Fibroblast of the aortic adventitia (primary cell): Measurements from ENCODE around the gene UGT1A8.

- CAGE, long polyA plus RNA, result no peak
Measured at GRCh38 chr2:233062794-233063215, 2.7 kb downstream of the INPP5D start.

- CAGE, long polyA plus RNA, result no peak
Measured at GRCh38 chr2:233063216-233063843, 3.2 kb downstream of the INPP5D start.

GRCh38 chr2:233114367-233114866, 54.3 kb downstream of the INPP5D start:
- CAGE, long polyA plus RNA, result no peak

DNA sequence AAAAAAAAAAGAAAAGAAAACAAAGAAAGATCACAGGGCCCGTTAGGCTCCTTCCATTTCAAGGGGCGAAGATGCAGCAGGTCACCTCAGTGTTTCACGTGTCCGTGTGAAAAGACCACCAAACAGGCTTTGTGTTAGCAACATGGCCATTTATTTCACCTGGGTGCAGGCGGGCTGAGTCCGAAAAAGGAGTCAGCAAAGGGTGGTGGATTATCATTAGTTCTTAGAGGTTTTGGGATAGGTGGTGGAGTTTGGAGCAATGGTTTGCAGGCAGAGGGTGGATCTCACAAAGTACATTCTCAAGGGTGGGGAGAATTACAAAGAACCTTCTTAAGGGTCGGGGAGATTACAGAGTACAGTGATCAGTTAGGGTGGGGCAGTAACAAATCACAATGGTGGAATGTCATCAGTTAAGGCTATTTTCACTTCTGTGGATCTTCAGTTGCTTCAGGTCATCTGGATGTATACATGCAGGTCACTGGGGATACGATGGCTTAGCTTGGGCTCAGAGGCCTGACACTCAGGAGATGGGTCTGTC, 37.9 kb upstream of the ATG16L1 start:
- CAGE, long polyA plus RNA, result no peak

DNA sequence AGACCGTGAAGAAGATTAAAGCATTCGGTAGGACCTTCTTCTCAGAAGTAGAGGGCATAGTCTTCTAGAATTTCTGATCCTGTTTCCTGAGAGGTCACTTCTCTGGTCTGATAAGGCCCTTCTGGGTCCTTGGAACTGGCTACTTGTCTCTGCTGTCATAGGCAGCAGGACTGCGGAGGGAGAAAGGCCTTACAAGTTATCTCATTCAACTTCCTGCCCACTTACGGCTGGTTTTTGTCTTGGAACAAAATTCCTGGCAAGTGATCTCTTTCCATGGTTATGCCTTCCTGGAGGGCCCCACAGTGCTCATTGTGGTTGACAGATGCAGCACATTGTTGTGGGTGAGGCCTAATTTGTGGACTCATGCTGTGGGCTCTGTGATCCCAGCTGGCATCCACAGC, 21.9 kb downstream of the SAG start:
- CAGE, long polyA plus RNA, result no peak

- CAGE, long polyA plus RNA, result no peak
Measured at GRCh38 chr2:233354647-233355833, 746 bp downstream of the DGKD start.

DNA sequence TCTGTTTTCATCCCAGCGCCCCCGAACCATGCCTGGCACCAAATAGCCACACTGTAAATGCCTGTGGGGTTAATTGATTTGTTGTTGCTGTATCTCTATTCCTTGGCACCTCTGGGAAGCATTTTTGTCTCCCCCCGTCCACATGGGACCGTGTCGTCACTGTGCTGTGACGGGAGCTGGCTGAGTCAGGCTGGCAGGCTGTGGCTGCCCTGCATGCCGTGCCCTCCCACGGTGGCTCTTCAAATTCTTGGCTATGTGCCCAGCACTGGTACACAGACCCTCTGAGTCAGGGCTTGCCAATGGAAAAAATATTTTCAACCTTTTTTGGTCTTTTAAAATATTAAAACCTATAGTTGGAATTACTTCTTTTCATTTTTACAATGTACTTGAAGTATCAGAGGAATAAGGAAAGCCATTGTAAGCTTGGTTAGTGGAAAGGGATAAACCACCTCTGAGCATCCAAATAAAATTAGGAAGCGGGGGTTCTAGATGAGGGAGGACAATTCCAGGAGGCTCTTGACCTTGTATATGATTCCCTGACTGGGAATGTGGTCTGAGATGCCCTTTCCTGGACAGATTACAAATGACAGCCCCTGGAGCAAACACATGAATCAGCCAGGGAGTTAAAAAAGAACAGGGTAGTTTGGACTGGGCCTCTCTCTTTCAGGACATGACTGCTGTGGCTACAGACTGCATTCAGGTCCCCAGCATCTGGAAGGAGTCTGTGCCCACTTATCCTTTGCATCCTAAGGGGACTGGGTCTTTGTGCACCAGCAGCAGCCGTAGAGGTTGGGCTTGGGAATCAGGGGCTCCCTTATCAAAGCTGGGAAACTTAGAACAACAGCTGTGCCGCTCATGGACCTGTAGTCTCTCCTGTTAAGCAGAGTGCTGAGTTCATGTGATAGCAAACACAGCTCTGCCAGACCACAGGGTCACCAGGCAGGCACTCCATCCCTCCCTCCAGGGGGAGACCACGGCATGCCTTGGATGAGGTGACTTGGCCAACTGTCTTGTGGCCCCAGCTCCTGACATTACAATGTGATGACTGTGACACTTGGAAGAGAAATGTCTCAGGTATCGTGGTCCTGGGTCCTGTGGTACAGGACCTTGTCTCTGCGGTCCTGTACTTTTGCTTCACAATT, 59.6 kb downstream of the DGKD start:
- CAGE, long polyA plus RNA, result no peak

DNA sequence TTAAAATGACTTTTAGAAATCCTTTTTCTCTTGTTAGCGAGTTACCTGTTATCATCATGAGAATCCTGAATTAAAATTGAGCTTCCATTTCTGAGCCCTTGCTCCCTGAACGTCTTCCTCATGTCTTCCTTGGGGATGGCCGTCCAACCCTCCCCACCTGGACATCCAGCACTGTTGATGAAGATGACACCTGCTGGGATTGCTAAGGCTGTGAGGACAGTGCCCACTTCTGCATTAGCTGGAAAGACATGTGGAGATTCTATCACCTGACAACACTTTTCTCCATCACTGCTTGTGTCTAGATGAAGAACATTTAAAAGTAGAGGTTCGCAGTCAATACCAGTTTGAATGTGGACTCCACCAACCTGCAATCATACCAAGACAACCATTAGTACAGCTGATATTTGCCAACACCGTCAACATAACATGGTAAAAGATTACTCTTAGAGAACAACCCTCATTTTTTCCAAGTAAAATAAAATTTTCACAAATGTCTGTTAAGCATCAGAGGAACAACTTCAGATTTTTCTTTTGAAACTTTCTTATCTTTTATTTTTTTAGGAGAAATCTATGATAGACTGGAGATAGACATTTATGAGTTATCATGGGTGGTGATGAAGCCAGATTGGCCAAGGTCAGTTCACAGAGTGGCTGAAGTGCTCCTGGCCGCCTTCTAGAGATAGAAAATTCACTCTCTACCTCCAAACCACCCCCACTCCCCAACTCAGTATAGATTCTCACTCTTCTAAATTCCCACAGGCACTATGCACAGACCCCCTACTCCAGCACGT, 43.3 kb downstream of the USP40 start:
- CAGE, long polyA plus RNA, result no peak

DNA sequence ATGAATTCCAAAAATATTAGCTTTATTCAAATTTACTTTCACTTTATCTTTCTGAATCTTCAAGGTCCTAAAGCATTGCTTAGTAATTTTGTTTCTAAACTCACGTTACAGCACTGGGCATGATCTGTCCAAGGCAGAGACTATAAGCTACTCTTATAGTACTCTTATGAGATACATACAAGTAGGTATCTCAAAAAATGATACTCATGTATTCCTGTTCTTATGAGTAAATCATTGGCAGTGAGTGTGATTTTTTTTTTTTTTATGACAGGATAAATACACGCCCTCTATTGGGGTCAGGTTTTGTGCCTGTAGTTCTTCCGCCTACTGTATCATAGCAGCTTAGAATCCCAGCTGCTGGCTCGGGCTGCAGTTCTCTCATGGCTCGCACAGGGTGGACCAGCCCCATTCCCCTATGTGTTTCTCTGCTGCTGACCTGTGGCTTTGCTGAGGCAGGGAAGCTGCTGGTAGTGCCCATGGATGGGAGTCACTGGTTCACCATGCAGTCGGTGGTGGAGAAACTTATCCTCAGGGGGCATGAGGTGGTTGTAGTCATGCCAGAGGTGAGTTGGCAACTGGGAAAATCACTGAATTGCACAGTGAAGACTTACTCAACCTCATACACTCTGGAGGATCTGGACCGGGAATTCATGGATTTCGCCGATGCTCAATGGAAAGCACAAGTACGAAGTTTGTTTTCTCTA, at the start of gene UGT1A8:
UGT1A8 (plus strand) TSS at position 306 of the 704 bp plus-strand sequence.
- CAGE, long polyA plus RNA, result no peak

- CAGE, long polyA plus RNA, result no peak
Measured at GRCh38 chr2:233772232-233773172, 5.6 kb upstream of the MROH2A start.

DNA sequence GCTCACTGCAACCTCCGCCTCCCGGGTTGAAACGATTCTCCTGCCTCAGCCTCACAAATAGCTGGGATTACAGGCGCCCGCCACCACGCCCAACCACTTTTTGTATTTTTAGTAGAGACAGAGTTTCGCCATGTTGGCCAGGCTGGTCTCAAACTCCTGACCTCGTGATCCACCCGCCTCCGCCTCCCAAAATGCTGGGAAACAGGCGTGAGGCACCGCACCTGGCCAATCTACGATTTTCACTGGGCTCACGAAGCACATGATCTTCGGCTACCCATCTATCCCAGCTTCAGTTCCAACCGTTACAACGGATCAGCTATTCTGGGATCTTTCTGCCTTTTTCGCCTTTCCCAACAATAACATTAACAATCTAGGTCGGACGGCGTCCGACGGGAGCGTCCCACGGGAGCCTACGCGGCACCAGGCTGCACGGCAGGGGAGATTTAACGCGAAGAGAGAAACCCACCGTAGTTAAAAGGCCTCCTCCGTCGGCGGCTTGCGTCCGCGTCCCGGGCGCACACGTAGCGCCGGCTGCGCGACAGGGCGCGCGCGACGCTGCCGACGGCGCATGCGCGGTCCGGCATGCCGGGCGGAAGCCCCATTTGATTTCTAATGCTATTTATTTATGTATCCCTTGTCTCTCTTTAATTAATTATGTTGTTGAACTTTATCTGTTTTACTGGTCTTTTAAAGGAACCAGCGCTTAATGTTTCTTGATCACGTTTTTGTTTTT, 13.7 kb upstream of the HJURP start:
- CAGE, long polyA plus RNA, result no peak

DNA sequence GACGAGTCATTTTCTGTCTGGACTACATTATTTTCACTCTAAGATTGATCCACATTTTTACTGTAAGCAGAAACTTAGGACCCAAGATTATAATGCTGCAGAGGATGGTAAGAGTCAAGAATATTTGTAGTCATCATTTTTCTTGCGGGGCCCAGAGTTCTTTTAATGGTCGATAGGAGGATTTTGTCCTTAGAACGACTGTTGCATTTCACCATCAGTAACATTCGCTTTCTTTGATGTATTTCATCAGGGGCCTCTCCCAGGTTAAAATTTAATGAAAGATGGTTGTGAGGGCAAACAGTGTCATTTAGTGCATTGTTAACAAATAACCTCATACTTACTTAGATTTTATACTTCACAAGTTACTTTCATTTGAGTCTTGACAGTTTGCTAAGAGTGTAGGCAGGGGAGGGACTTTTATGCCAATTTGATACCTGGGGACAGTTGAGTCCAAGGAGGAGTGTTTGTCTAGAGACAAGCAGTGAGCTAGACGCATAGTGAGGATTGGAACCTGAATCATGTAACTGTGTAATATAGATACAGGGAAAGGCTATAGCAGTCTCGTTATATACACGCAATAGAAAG, 64.7 kb downstream of the TRPM8 start:
- CAGE, long polyA plus RNA, result no peak

DNA sequence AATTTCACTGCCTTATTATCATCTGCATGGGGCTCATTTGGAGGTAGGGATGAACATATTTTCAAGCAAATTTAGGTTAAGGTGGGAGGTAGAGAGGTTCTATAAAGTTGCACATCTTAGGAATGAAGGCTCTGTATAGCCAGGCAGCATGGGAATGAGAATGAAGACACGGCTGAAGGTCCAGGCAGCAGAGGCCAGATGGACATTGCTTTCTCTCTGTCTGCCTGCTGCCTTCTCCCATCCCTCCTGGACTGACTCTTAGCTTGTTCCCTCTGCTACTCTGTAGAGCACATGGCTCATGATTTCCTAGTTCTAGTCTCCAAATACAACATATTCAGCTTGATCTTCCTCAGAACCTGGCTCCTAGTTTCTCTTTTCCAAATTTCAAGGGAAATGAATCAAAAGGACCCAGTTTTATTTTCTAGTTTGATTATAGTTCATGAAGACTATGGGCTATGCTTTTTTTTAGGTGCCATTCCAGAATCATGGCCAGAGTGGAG, 1.2 kb downstream of the SPP2 start:
- CAGE, long polyA plus RNA, result no peak

GRCh38 chr2:234137585-234137798, 87.0 kb downstream of the SPP2 start:
- CAGE, long polyA plus RNA, result no peak

DNA sequence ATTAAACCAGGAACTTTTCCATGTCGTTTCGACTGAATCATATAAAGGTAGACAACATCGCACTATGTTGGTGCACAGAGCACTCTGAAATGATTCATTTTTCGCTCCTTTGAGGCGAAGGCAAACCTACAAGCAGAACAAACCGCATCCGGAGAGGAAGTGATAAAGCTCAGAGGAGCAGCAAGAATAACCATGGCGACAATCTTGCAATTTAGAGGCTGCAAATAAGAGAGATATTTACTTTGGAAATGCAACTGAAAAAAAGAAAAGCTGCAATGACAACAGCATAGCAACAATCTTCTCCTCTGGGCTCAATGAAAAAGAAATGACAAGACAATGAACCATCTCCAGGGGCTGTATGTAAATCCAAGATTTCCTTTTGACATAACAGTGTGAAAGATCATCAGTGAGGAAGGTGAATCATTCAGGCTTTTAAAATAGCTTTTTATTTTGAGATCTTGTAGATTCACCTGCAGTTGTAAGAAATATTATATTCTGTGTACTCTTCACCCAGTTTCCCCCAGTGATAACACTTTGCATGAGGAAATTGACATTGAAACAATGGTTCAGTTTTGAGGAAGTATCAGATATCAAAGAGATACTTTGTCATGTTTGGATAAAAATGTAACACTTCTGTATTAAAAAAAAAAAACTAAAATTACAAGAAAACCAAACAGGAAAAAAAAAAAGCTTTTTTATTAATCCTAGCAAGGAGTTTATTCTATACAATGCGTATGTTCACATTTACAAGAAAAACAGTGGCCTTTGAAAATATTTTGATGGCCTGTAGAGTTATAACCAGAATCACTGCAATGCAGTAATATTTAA, 204.2 kb downstream of the ARL4C start:
- CAGE, long polyA plus RNA, result no peak

- CAGE, long polyA plus RNA, result no peak
Measured at GRCh38 chr2:234372929-234373404, 123.9 kb downstream of the ARL4C start.

DNA sequence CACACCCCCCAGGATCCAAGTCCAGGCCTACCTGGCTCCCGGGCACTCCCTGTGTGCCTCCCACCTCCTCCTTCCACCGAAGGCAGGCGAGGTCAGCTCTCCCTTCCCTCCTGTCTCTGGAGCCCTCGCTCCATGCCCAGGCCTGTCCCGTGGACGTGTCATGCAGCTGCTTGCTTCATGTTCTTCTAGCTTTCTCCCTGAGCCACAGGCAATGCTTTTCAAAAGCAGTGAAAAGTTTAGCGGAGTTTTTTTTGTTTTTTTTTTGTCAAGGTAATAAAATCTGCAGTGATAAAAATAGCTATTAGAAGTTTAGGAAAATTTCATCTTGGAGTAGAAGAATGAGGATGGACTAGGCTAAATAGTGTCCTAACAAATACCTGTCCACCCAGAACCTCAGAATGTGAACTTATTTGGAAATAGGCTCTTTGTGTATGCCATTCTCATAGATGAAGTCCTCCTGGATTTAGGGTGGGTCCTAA, 50.0 kb downstream of the ARL4C start:
- CAGE, long polyA plus RNA, result no peak

DNA sequence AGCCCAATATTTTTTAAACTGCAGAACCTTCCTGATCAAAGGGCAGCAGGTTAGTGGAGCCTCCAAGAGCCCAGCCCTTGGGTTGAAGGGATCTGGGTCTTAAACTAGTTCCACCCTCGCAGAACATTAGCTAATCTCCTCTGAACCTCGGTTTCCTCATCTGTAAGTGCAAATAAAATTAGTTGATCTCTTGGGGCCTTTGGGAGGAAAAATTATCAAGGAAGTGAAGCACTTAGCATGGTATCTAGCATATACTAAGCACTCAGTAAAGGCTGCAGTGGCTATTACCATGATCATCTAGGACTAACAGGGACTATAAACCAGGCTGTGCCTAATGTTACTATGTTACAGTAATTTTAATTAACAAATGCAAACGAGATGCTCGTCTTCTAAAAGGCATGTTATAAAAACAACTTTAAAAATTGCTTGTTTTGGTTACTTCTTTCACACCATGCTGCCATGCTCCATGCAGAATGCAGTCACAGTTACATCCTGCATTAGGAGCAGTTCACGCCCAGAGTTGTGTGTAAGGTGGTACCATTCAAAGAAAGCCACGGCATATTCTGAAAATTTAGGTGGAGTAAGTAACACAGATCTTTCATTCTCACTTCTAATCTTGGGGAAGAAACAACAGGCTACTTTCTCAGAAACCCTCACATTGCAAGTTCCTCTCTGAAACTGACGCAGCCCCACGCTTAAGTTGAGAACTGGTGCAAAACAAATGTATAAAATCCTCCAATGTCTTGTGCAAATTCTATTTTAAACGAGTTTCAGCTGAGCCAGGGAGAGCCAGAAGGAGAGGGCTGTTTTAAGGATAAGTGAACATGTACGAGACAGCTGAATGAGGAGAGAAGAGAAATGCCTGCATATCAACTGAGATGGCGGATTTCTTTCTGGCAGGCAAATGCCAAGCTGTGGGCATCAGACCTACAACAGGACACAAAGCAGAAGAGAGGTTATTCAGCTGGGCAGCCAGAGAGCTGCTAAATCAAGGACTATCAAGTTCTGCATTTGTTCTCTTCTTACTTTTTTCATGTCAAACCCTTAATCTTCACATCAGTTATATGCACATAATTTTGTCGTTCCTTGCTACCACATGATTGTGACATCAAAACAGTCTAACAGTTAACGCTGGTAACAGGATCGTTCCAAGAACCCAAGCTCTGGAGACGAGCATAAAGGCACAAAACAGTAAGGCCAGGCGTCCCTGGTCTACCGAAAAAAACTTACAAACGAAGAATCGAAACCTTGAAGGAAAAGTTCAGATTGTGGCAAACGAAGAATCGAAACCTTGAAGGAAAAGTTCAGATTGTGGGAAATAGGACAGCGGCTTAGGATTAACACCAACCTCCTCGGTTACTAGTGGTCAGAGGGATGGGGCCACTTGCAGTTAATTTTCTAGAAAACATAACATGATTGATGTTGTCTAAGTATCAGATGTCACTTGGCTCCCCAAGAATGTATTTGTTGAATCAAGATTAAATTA, 6.5 kb downstream of the ARL4C start:
- CAGE, long polyA plus RNA, result no peak

GRCh38 chr2:234491549-234492674, 5.0 kb downstream of the ARL4C start:
- CAGE, long polyA plus RNA, result no peak

- CAGE, long polyA plus RNA, result no peak
Measured at GRCh38 chr2:234492675-234493126, 4.2 kb downstream of the ARL4C start.